Metastatic Liver Carcinoma in the Adrenal Gland (tissue), 2 donors: ENCODE measurements around a stretch of chr22.

DNA sequence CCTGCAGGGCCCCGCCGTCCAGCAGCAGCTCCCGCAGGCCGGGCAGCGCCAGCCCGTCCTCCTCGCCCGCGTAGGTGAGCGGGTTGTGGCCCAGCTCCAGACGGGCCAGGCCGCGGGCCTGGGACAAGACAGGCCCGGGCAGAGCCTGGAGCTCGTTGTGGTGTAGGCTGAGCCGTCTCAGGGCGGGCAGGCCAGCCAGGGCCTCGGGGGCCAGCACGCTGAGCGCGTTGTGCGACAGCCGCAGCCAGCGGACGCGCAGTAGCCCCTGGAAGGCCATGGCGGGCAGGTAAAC is 2.5 kb downstream of the CHADL start:
- PRO-cap, 2 experiments: no peak in any of the 2 experiments

DNA sequence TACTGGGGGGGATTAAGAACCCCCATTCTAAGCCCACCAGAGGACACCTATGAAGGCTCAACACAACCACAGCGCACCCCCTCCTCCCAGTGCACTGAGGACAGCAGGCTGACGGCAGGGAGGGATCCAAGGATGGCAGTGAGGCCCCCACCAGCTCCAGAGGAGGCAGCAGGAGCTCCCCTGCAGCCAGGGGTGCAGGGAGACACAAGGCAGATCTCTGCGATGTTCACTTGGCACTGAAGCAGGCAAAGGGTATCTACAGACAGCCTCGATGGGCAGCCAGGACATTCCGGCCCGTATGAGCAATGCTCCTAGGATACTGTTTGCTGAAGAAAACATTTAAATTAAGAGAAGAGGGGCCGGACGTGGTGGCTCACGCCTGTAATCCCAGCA is 19.5 kb upstream of the CHADL start:
- PRO-cap, 2 experiments: no peak in any of the 2 experiments

- PRO-cap, 2 experiments: no peak in any of the 2 experiments
These were observed 34.4 kb upstream of the TEF start for GRCh38 chr22:41347294-41347733.

- PRO-cap, 2 experiments: no peak in any of the 2 experiments
These were observed 5.6 kb downstream of the TEF start for GRCh38 chr22:41387107-41387913.

- PRO-cap, 2 experiments: no peak in any of the 2 experiments
These were observed 14.5 kb downstream of the TOB2 start for GRCh38 chr22:41432010-41432506.

DNA sequence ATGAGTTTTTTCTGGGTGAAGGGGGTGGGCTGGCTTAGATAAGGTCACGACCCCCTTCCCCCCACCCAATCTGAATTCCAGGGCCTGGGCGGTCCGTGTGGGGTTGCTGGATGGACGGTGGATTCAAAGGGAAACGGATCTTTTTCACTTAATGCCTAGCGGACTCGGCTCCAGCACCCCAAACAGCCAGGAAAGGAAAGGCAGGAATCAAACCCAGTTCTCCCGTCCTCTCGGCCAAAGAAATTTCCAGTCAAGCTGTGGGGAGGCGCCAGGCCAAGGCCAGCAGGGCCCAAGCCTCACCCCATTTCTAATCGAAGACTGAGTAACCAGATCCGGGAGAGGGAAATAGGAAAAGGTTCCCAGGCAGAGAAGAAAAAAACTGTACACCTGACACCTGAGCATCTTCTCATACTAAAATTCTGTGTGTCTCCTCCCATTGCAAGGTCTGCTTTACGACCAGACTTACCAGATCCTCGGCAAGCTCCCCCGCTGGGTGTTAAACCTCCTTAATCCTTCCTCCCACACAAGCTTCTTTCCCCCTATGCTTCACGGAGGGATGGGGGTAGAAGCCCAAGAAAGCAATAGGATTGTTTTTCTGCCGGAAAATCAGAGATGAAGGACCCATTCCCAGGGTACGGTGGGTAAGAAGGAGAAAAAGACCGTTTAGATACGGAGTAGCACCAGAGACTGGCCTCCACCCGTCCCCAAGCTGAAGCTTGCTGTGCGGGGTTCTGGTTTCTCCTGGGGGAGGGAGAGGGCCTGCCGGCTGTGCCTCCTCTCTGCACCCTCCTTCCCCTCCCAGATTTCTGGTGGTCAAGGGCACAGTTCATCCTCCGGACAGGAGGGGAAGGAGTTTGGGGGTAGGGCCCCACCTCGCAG is 1.5 kb downstream of the TOB2 start:
- PRO-cap, 2 experiments: peak in 2 of 2 experiments; most common plus-strand start position 249 of the sequence (in 2); most common minus-strand start position 184 of the sequence (in 1)

DNA sequence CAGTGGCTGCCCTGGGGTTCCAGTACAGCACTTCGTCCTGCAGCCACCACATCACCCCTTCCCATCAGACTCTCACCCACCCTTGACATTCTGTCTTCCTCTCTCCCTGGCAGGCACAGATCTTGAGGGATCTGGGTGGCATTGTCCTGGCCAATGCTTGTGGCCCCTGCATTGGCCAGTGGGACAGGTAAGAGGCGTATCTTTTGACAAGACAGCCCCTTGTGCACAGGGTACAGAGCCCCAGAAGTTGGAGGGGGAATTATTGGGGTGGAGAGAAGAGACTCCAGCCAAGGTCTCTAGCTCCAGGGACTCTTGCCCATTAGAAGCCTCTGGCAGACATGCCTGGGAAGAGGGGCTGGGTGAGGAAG is 21.2 kb downstream of the POLR3H start:
- PRO-cap, 2 experiments: no peak in any of the 2 experiments

DNA sequence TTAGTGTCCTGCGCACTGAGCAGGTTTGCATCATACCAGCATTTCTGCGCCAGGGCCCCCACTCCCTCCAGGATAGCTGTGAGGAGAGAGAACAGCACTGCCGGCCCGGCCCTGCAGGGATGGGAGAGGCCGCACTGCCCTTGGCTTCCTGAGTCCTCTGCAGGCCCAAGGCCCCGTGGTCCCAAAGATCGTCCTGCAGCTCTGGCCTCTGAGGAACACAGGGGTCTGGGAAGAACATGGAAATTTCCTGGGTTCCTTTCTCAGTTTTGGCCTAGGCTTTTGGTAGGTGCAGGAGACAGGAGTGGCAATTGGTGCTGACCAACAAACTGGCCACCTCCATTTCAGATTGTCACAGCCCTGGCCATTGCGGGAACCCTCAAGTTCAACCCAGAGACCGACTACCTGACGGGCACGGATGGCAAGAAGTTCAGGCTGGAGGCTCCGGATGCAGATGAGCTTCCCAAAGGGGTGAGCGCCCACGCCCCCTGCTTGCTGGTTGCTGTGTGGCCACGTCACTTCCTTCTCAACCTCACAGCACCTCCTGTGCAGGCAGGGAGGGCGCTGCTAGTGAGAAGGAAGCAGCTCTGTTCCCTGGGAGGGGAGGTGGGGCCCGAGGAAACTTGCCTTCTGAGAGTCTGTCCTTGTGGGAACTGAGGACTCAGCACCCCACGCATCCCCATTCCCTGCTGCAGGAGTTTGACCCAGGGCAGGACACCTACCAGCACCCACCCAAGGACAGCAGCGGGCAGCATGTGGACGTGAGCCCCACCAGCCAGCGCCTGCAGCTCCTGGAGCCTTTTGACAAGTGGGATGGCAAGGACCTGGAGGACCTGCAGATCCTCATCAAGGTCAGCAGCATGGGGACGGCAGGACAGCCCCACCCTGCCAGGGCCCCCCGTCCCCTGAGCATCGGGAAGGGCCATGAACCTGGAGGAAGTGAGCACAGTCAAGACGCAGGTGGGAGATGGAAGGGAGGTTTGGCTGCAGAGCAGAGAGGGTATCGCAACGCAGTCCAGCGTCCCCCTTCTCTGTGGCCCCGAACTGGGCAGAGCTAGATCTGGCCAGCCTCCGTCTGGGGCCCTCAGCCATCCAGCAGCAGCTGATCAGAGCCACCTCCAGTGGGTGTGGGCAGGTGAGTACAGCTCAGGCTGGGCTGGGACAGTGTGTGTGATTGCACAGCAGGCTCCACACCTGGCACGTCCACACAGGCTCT is 19.4 kb downstream of the POLR3H start:
- PRO-cap, 2 experiments: no peak in any of the 2 experiments

DNA sequence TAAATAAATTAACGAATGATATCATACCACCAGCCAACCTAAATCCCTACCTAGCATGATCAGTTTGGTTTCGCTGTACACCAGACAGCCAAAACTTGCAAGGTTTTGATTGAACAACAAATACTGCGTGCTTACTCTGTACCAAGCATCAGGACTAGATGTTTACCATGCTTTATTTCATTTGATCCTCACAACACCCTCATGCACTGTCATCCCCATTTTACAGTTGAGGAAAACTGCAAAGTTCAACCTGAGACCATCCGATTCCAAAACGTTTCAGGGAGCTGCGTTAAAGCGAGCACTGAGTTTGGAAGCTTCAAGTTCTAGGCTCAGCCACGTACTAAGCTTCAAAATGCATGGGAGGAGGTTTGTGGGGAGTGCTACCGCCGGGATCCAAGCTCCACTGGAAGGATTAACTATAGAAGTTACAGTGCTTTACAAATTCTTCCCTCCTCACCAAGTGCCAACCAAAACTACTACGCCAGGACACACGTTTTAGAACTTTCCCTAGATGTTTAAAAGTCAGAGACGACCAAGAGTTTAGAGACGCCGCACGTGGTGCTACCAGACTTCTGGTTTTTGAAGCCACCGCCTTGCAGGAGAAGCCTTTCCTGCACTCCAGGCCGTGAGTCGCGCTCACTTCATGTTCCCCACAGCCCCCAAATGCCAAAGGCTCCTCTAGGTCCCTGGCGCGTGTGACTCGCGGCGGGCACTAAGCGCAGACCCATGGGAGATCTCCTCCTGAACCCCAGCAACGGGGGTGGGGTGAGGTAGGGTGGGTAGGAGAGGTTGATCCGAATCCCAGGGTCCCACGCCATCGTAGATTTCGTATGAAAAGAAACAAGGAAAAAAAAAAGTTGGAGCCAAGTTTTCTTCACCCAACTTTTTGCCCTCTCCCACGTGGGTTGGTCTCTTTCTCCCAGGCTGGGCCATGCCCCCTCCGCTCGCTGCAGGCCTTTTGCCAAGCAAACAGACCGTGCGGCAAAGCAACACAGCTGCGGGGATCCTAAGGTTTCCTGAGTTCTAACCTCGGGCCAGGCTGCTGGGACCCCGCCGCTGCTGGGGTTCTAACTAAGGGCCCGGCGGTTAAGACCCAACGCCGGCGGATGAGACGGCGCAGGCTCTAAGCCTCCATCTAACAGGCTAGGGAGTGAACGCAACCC is 699 bp downstream of the SNU13 start:
- PRO-cap, 2 experiments: peak in 1 of 2 experiments; most common plus-strand start position 525 of the sequence (in 1)

- PRO-cap, 2 experiments: no peak in any of the 2 experiments
These were observed 11.2 kb upstream of the SREBF2 start for GRCh38 chr22:41821506-41822338.

- PRO-cap, 2 experiments: peak in 2 of 2 experiments; most common minus-strand start chr22:41832911 (in 2)
These were observed 539 bp upstream of the SREBF2 start for GRCh38 chr22:41832076-41833056.

GRCh38 chr22:41838505-41839530 is 5.9 kb downstream of the SREBF2 start:
- PRO-cap, 2 experiments: no peak in any of the 2 experiments

DNA sequence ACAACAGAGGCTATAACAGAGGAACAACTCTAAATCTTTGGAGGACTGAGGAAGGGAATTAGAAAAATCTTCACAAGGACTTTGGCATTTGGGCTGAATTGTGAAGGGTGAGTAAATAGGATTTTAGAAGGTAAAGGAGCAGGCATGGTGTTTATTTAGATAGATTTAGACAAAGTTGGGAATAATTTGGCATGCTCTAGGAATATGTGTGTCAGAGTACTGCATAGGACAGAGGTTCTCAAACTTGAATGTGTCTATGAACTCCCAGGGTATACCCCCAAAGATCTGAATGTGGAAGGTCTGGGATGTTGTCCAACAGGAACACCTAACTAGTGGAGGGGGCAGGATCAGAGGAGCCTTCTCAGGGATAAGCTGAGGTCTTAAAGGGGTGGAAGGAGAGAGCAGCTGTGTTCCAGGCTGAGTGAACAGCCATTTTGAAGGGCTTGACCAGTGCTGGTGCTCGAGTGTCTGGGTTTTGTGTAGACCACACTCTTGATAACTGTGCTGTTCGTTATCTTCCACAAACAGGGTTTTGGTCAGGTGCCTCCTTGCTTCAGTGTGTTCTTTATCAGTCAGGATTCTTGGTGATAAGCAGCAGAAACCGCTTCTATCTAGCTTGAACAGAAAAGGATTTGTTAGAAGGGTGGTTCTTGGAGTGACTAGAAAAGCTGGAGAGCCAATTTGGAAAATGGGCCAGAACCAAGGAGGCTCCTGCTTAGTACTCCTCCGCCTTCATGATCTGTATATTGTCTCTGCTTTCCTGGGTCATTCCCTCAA is 12.9 kb downstream of the SREBF2 start:
- PRO-cap, 2 experiments: no peak in any of the 2 experiments

DNA sequence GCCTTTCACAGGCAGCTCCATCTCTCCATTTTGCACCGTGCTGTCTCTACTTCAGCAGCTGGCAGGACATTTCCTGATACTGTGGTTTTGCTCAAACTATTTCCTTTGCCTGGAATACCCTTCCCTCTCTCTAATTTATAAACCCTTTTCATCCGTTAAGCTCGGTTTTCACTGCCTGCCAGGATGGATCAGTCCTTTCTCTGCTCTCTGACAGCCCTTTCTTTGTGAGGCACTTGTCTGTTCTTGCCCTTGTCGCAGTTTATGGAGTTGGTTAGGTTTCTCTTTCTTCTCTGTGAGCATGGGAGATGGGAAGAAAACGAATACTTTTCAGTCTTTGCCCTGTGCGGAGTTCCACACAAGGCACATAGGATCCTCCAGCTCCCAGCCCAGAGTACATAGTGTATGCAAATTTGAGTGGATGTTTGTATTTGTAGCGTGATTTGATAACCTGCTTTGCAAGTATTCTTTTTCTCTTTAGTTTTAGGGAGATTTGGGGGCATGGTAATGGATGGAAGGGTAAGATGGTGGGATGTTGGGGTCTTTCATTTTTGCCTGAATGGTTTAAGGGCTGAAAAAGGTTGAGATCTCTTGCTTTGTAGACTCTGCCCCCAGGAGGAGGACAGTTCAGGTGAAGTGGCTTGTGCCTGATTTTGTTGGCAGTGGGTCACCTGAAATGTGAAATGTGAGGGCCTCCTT is 13.9 kb downstream of the SREBF2 start:
- PRO-cap, 2 experiments: no peak in any of the 2 experiments

- PRO-cap, 2 experiments: no peak in any of the 2 experiments
These were observed 32.2 kb downstream of the SREBF2 start for GRCh38 chr22:41864733-41865809.

- PRO-cap, 2 experiments: no peak in any of the 2 experiments
These were observed 38.0 kb downstream of the SREBF2 start for GRCh38 chr22:41870821-41871352.

DNA sequence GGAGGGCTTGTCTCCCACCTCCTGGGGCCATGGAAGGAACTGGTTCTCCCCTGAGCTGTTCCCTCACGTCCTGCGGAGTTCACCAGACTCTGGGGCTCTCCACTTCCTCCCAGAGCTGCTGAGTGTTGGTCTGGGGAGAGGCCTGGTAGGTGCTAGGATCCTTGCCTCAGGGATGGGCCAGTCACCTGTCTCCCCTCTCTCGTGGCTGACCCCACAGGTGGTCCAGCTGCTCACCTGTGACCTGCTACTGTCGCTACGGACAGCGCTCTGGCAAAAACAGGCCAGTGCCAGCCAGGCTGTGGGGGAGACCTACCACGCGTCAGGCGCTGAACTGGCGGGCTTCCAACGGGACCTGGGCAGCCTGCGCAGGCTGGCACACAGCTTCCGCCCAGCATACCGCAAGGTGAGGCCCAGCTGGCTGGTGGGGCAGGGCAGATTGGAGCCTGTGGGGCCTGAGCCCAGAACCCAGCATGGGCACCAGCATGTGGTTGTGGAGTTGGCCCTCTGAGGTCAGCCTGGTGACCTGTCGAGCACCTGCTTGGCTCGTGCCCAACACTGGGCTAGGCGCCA is 12.0 kb downstream of the SHISA8 start:
- PRO-cap, 2 experiments: no peak in any of the 2 experiments

- PRO-cap, 2 experiments: no peak in any of the 2 experiments
These were observed 14.2 kb downstream of the SEPTIN3 start for GRCh38 chr22:41983314-41983967.

- PRO-cap, 2 experiments: no peak in any of the 2 experiments
These were observed 779 bp upstream of the NDUFA6 start for GRCh38 chr22:42091330-42091771.

DNA sequence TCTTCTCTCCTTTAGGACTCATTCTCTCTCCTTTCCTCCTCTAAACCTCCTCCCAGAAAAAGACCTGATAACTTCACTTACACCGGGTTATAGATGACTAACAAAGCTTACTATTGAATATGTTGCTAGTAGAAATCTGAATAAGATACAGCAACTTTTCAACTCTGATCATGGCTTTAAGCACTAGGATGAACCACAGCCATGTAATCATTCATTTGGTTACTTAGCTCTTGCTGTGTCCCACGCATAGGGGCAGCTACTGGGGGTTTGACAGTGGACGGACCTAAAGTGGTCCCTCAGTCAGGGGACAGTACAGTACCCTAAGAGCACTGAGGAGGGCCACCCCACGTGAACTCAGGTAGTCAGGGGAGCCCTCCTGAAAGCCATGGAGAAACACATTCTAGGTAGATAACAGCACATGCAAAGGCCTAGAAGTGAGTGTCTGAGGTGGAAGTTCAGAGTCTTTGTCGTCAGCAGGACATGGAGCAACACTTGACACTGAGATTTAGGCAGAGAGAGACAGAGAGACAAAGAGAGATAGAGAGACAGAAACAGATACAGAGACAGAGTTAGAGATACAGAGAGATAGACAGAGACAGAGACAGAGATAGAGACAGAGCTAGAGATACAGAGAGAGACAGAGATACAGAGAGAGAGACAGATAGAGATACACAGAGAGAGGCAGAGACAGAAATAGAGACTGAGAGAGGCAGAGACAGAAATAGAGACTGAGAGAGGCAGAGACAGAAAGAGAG is 11.8 kb downstream of the CYP2D6 start:
- PRO-cap, 2 experiments: no peak in any of the 2 experiments